Foreskin keratinocyte (primary cell): ENCODE measurements around a stretch of chr6.

DNA sequence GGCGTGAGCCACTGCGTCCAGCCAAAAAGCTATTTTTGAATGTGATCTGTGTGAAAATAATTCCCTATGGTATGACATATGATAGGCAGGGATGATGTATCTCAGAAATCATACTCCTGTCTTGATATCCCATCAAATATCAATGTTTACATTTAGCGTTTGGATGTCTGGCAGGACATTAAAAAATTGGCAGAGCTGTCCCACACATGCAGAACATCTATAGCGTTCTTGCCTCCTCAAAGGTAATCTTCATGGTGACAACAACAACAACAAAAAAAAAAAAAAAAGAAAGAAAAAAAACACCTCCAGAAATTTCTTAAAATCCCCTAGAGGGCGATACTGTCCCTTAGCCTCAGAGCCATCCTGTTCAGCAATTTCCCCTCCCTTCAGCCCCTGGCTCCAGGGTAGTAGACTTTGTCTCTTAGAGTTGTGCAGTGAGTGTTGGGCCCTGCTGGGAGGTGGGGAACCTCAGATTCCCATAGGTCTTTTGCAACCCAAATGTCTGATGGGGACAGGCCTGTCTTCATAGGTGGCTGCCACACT lies 6.2 kb upstream of the PTK7 start:
- RAMPAGE, total RNA, result no peak

DNA sequence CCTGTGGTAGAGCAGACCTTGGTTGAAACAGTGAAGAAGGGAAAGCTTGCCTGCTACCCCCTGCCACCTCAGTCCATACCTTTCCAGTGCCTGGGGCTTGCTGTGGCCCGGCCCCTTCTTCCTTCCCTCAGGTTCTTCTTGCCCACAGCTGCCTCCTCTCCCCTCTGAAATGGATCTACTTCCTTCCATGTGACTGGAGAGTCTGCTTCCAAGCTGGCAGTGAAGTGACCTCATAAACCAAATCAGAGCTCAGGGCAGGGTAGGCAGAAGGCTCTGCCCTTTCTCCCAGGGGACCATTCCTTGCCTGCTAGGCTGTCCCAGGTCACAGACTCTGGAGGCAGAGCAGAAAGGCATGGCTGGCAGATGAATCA lies 23.8 kb upstream of the SRF start:
- RAMPAGE, total RNA, result no peak

GRCh38 chr6:43175715-43176241 lies 4.7 kb downstream of the SRF start:
- RAMPAGE, total RNA, result no peak

GRCh38 chr6:43205830-43206199 lies 23.5 kb downstream of the DNPH1 start:
- RAMPAGE, total RNA, result no peak

- RAMPAGE, total RNA, result no peak
Measured at GRCh38 chr6:43278498-43278998, 19.5 kb upstream of the SLC22A7 start.

DNA sequence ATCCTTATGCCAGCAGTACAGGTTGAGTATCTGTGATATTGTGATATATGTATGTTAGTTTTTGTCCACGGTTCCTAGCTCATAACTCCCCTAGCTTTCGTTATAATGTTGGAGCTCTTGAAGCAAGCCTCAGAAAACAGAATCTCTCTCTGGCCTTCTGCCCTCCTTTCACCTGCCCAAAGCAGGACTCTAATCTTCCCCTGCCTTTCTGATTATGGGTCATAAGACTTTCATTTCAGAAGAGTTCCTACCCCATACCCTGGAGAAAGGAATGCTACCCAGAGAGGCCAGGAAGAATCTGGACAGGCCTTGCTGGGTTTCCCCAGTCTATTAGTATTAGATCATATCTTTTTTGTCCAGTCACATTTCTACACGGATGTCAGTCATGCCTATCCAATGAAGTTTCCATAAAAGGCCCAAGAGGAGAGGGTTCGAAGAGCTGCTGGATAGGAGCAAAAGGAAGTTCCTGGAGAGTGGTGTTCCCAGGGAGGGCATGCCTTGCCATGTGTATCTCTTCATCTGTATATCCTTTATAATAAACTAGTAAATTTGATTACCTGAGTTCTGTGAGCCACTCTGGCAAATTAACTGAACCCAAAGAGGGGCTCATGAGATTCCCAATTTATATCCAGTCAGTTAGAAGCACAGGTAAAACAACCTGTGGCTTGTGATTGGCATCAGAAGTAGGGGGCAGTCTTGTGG lies 3.2 kb downstream of the POLH start:
- RAMPAGE, total RNA, result no peak

- RAMPAGE, total RNA, result no peak
Measured at GRCh38 chr6:43671500-43672345, 15.9 kb downstream of the MRPS18A start.

DNA sequence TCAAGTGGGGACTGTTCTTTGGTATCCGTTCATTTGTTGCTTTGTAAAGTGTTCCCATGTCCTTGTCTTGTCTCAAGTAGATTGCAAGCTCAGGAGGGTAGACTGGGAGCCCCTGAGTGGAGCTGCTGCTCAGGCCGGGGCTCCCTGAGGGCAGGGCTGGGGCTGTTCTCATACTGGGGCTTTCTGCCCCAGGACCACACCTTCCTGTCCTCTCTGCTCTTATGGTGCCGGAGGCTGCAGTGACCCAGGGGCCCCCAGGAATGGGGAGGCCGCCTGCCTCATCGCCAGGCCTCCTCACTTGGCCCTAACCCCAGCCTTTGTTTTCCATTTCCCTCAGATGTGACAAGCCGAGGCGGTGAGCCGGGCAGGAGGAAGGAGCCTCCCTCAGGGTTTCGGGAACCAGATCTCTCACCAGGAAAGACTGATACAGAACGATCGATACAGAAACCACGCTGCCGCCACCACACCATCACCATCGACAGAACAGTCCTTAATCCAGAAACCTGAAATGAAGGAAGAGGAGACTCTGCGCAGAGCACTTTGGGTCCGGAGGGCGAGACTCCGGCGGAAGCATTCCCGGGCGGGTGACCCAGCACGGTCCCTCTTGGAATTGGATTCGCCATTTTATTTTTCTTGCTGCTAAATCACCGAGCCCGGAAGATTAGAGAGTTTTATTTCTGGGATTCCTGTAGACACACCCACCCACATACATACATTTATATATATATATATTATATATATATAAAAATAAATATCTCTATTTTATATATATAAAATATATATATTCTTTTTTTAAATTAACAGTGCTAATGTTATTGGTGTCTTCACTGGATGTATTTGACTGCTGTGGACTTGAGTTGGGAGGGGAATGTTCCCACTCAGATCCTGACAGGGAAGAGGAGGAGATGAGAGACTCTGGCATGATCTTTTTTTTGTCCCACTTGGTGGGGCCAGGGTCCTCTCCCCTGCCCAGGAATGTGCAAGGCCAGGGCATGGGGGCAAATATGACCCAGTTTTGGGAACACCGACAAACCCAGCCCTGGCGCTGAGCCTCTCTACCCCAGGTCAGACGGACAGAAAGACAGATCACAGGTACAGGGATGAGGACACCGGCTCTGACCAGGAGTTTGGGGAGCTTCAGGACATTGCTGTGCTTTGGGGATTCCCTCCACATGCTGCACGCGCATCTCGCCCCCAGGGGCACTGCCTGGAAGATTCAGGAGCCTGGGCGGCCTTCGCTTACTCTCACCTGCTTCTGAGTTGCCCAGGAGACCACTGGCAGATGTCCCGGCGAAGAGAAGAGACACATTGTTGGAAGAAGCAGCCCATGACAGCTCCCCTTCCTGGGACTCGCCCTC lies 14.7 kb downstream of the VEGFA start:
- RAMPAGE, total RNA, result no peak

GRCh38 chr6:43799596-43800481 lies 29.8 kb downstream of the VEGFA start:
- RAMPAGE, total RNA, result no peak

- RAMPAGE, total RNA, result no peak
Measured at GRCh38 chr6:43801695-43802316, 31.8 kb downstream of the VEGFA start.

DNA sequence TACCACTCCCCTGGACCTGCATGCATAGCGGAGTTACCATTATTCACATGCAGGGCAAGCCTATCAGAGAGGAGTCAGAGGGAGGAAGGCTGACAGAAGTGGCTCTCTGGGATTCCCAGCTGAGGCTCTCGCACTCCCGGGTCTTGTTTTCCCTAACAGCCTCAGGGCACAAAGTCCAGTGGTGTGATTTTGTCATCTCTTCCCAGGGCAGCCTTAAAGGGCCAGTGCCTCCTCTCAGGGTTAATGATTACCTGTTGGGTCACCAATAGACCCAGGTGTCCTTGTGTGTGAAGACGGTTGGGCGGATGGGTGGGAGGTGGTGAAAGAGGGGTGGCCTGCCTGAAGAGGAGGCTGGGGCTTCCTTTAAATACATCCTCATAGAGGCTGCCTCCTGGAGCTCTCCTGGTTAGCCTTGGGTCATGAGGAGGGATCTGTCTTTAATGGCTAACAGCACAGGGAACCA lies 36.4 kb downstream of the VEGFA start:
- RAMPAGE, total RNA, result no peak

- RAMPAGE, total RNA, result no peak
Measured at GRCh38 chr6:43807047-43808298, 37.5 kb downstream of the VEGFA start.

GRCh38 chr6:43842844-43843417 lies 72.9 kb downstream of the VEGFA start:
- RAMPAGE, total RNA, result no peak

DNA sequence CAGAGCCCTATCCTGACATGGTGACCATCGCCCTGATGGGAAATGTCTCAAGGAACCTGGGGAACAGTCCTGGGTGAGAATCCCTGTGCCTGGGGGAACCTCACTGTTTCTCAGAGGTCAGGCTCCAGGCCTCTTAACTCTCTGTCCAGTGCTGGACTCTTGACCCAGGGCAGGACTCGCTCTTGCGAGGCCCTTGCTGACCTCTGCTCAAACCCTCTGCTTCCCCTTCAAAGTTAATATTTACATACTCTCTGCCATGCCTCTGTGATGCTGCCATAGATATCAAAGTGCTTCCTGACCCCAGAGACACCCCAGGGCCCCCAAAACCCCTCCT lies 142.5 kb downstream of the VEGFA start:
- RAMPAGE, total RNA, result no peak

DNA sequence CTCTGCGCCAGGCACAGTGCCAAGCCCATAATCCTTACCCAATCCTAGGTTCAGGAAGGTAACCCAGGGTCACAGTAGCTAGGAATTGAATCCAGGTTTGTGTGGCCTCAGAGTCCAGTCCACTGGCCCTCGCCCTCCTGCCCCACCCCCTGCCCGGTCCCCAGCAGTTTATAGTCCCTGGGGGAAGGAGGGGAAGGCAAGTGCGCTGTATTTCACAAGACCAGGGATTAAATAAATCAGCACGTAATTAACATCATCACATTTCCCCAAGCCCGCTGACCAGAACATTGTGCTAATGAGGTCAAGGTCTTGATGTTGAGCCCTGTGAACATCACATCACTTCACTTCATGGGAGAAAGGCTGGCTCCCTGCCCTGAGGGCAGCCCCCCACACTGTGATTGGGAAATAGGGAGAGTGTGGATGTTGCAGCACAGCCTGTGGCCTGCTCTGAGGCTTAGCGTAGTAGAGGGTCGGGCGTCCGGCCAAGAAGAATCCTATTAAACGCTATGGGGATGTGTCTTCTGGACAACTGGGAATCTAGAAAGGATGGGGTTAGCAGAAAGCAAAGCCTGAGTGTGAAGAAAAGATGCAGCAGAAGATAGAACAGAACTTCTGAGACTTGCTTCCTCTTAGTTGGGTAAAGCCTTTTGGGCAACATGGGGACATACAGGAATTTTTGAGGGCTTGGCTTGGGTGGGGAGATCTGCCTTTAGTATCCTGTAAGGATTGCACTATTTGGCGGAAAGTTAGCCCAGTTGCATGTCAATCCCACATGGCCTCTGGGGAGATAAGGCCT lies 147.5 kb downstream of the VEGFA start:
- RAMPAGE, total RNA, result no peak

GRCh38 chr6:43922012-43922453 lies 152.0 kb downstream of the VEGFA start:
- RAMPAGE, total RNA, result no peak

DNA sequence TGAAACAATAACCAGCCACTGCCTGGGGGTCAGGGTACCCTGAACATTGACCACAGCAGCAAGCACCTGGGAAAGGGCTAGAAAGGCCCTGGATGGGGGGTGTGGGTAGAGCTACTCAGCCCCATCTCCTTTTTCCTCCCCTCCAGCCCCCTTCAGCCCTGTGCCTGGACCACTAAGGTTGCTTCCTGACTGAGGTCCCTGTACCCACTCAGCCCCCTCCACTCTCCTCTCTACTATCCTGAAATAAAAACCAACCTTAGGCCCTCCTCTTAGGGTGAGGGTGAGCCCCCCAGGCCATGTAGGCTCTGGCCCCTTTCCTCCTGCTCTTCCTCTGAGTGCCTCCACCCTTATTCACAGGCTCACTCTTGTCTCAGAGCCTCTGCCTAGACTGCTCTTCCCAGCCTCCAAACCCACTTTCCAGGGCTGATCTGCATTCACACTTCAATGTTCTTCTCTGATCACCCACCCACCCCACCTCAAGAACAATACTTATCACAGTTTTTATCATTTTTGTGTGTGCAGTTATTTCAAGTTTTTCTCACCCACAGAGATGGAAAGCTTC lies 161.1 kb downstream of the MRPL14 start:
- RAMPAGE, total RNA, result no peak

DNA sequence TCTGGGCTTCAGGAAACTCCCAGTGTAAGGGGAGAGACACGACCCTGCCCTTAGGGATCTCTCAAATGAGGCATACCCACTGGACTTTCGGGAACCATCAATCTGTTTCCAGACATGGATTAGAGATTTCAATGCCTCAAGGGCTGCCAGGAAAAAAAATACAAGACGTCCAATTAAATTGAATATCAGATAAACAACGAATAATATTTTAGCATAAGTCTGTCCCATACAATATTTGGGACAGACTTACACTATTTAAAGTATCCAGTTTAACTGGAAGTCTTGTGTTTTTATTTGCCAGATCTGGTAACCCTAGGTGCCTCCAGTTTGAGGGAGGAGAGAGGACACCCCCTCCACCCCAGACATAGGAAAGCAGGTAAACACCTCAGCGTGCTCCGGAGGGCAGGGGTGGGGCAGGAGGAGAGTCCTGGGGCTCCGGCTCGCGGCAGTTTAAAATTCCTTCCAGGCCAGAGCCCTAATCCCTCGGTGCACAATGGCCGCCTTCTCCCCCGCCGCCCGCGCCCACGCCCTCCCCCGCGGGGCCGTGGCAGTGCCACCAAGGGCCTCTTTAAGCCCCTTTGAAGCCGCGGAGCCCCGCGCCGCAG lies 125.4 kb downstream of the MRPL14 start:
- RAMPAGE, total RNA, result no peak

DNA sequence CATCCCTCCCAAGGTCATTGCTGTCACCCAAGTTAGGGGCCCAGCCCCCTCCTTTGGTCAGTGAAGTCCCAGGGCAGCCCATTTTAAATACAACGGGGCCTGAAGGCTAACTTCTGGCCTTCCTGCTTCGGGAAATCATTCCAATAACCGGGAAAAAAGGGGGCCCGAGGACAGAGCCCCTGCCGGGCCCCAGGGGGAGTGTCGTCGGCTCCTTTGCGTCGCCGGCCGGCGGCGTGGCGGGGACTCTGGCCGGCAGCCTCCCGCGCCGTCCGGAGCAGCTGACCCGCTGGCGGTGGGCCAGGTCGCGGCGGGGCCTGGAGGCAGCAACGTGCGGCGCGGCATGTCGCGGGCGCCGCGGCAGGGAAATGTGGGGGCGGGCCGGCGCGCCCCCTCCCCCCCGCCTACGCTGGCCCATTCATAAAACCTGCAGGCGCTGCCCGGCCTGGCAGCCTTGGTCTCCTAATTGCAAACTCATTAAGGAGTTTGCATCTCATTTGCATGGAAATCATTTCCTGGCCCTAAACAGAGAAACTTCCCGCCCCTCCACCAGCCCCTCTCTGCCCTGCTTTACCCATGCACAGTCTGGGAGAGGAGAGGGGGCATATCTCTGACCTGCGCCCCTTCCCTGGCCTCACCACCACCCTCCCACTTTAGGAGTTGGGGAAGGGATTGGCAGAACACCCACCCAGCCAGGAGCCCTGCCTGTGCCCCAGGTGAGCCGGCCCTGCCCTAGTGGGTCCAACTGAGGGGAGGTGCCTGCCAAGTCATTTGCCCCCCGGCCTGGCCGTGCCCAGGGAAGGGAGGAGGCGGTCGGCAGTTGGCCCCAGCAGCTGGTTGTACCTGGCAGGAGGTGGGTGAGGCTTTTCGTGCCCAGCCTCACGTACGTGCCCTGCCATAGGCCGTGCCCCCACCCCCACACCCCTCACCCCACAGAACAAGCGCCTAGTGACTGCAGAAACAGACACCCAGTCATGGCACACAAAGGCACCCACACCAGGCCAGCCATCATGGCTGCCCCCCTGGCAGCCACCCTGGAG lies 50.6 kb downstream of the MRPL14 start:
- RAMPAGE, total RNA, result no peak

GRCh38 chr6:44134781-44135276 lies 7.5 kb downstream of the TMEM63B start:
- RAMPAGE, total RNA, result no peak